Measurements from ENCODE around the genes RAPSN and OR4C3.

DNA sequence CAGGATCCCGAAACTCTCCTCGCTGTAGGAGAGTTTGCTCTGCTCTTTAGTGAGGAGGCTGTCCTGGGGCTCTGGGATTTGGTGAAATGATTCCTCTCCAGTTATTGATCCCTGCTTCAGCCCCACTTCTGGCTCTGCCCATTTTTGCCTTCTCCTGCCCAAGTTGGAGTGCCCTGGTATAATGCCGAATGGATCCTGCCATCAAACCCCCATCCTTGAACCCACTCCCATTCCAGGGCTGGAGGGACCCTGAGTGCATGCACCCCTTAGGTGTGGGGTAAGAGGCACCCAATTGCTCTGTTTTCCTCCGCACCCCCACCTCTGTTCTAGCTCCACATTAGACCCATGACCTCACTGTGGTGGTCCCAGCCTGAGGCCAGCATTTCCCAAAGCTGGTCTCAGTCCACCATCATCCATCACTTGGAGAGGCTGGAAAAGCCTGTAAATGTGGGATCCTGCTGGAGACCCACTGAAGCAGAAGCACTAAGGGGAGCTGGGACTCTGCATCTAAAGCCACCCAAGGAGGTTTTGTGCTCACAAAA is 11.9 kb upstream of the MYBPC3 start:
- PRO-cap, 4 experiments = no peak in any of the 4 experiments
- RAMPAGE, long total RNA, 2 experiments = no peak in any of the 2 experiments
- RRBS = no CpG with 5 or more reads among the region's 4 CpGs

DNA sequence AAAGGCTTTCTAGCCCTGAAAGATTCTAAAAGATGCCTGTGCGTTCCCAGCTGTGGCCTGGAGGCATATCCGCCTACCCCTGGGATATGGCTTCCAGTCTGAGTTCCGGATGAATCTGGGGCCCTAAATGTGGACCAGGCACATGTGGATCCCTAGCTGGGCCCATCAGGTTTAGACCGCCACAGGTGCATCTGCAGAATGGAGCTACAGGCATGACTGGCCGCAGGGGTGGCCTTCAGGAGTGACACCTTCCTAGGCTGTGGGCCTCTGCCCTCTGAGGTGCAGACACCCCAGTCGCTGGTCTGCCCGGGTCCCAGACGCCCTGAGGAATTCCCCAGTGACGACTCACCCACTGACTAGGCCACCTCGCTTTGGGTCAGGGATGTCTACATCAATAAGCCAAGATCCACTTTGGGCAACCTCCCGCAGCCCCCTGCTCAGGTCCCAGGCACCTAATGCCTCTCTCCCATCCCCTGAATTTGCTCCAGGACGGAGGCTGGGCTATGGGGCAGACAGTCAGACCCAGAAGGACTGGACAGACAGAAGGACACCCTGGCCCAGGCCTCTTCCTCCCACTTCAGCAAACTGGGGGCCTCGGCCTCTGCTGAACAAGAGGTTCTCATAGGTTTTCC is 3.9 kb downstream of the SPI1 start:
- PRO-cap, 4 experiments = no peak in any of the 4 experiments
- RAMPAGE, long total RNA, 2 experiments = no peak in any of the 2 experiments
- RRBS = no CpG with 5 or more reads among the region's 13 CpGs

DNA sequence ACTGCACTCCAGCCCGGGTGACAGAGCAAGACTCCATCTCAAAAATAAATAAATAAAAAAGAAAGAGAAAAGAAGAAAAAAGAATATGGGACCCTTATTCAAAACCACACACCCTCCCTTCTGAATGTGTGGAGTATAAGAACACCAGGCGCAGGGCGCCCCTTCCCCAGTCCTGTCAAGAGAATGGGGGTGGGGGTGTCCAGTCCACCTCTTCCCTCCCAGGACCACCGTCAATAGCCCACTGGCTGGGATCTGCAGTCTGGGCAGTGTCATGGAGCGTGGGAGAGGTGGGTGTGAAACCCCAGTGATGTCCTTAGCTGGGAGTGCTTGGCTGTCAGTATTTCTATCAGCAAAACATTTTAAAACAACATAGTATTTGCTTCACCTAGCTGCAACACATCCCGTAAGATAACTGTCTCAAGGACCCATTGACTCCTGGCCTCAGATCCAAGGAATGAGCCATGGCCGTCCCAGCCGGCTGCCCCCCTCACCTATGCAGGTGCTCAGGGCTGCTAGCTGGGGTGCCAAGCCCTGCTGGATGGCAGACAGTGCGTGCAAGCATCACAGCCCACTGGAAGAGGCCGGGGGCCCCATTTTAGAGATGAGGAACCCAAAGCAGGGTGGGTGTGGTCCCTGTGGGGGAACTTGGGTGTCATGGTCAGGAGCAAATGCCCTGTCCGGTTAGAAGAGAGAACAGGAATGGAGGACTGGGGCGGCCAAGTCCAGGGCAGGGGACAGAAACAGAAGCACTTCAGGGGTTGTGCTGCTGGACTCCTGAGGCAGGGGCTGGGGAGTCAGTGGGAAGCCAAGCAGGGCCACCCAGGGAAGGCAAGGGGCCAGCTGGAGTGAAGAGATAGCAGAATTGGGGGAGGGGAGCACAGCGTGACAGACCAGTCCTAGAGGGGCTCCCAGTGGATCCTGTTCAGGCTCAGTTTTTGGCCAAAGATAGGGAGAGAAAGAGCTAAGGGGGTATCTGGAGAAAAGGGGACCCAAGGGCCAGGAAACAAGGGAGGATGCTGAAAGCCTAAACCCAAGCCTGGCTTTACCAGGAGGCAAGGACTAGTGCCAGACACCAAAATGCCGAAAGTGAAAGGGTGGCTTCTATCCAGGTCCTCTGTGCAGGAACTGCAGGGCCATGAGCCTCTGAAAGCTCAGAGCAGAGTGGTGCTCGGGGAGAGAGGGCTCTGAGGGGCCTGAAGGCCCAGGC is 8.4 kb downstream of the PSMC3 start:
- PRO-cap, 4 experiments = peak in 1 of 4 experiments; most common plus-strand start position 690 of the sequence (in 1)
- RAMPAGE, long total RNA, 2 experiments = no peak in any of the 2 experiments
- RRBS = 43% methylated on average over 2 of the region's 15 CpGs

DNA sequence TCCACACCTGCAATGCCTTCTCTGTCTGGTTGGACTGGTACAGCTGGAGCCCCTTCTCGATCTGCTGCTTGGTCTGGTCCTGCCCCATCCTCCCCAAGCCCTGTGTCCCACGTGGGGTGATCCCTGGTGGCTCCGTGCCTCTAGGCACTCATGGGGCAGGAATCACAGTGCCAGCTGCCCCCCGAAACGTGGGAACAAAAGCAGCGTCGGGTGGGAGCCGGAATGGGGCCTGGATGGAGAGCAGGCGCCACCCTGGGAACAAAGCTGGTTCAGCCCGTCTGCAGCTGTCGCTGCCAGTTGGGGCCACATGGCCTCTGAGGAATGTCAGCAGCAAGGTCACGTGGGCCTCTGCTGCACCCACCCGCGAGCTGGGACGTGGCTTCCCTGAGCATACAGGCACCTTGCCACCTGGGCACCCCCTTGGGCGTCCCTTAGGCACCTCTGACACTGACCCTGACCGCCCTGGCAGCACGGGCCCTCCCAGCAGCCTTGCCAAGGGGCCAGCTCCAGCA is at the start of gene RAPSN:
TSS of gene RAPSN (minus strand) at position 260 of the 512 bp plus-strand sequence.
- PRO-cap, 4 experiments = no peak in any of the 4 experiments
- RAMPAGE, long total RNA, 2 experiments = no peak in any of the 2 experiments
- RRBS = no CpG with 5 or more reads among the region's 18 CpGs

- PRO-cap, 4 experiments = no peak in any of the 4 experiments
- RAMPAGE, long total RNA, 2 experiments = no peak in any of the 2 experiments
- RRBS = no CpG with 5 or more reads among the region's 2 CpGs
Observed at GRCh38 chr11:47532832-47533213, 20.1 kb downstream of the CELF1 start.

- PRO-cap, 4 experiments = peak in 1 of 4 experiments; most common plus-strand start chr11:47588159 (in 1); most common minus-strand start chr11:47588092 (in 1)
- RAMPAGE, long total RNA, 2 experiments = no peak in any of the 2 experiments
- RRBS = 38% methylated on average over 4 of the region's 22 CpGs
Observed at GRCh38 chr11:47587134-47588473, 1.1 kb downstream of the FAM180B start.

GRCh38 chr11:47589921-47590651 is 3.6 kb downstream of the FAM180B start:
- PRO-cap, 4 experiments = peak in 4 of 4 experiments; most common plus-strand start chr11:47590325 (in 3); most common minus-strand start chr11:47589996 (in 4)
- RAMPAGE, long total RNA, 2 experiments = start-site peak on the minus strand in 1 of 2 experiments, at chr11:47590207-47590215 at its widest, 29 reads per replicate
- RRBS = 8% methylated on average over 14 of the region's 115 CpGs

DNA sequence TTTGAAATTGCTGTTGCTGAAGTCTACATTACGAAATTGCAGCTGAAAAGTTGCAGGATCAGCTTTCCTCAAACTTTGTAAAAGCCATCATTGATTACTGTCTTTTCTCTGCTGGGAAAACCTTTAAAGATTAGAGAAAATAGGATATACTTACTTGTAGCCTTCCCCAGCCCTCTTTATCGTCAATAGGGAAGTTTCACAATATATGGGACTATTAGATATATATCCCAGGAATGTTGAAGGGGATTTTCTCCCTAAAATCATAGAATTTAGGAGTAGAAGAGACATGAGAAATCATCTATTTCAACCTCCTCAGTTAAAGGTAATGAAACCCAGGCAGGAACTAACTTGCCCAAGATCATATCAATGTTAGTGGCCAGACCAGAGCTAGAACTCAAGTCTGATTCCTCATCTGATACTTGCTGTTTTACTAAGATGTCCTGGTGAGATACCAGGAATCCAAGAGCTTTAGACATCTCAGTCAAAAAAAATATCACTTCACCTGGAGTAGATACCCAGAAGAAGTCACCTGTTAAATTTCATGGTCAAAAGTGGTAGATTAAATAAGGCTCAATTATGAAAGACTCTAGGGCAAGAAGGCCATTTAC is 10.5 kb upstream of the AGBL2 start:
- PRO-cap, 4 experiments = no peak in any of the 4 experiments
- RAMPAGE, long total RNA, 2 experiments = no peak in any of the 2 experiments
- RRBS = no CpG with 5 or more reads among the region's 2 CpGs

GRCh38 chr11:47754395-47754932 is 12.7 kb downstream of the FNBP4 start:
- PRO-cap, 4 experiments = no peak in any of the 4 experiments
- RAMPAGE, long total RNA, 2 experiments = no peak in any of the 2 experiments
- RRBS = no CpG with 5 or more reads among the region's 11 CpGs

DNA sequence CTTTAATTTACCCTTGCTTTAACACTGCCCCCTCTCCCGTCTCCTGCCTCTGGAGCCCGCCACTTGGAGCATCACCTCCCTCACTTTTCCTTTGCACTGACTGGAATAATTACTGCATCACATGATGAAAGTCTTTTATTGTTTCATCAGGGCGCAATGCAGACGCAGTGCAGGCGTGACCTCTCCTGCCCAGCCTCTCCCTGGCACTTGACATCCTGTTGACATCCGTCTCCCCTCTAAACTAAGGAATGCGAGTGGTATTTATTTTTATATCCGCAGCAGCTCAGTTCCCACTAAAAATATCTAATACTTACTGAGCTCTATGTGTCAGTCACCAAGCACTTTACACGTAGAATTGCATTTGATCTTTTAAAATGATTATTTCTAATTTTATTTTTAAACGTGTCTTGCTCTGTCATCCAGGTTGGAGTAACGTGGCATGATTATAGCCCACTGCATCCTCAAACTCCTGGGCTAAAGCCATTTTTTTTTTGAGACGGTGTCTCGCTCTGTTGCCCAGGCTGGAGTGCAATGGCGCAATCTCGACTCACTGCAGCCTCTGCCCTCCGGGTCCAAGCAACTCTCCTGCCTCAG is 1.3 kb upstream of the FNBP4 start:
- PRO-cap, 4 experiments = peak in 4 of 4 experiments; most common plus-strand start position 165 of the sequence (in 4); most common minus-strand start position 98 of the sequence (in 4)
- RAMPAGE, long total RNA, 2 experiments = no peak in any of the 2 experiments
- RRBS = no CpG with 5 or more reads among the region's 16 CpGs

DNA sequence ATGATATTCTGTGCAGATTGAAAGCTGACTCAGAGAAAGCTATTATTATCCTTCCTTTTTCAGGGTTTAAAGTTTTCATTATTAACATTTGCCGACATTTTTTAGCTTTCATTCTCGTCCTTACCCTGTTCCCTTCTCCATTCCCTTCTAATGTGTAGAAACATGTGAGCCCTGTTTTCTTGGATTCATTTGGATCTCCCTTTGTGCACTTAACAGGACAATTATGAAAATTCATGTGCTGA is 16.9 kb upstream of the NUP160 start:
- PRO-cap, 4 experiments = no peak in any of the 4 experiments
- RAMPAGE, long total RNA, 2 experiments = no peak in any of the 2 experiments
- RRBS = no CpG with 5 or more reads among the region's 2 CpGs

DNA sequence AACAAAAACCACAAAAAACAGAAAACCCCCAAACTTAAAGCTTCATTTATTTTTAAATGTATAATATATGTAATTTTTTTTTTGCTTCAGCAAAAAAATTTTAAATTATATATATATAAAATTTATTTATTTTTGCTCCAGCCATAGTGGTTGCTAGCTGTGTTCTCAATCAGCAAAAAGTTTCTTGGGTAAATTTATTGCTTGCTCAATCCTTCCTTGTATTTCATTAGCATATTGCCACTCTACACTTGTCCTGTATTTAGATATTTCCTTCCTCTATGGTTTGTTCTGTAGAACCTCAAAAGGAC is 2.2 kb downstream of the PTPRJ start:
- PRO-cap, 4 experiments = no peak in any of the 4 experiments
- RAMPAGE, long total RNA, 2 experiments = no peak in any of the 2 experiments

DNA sequence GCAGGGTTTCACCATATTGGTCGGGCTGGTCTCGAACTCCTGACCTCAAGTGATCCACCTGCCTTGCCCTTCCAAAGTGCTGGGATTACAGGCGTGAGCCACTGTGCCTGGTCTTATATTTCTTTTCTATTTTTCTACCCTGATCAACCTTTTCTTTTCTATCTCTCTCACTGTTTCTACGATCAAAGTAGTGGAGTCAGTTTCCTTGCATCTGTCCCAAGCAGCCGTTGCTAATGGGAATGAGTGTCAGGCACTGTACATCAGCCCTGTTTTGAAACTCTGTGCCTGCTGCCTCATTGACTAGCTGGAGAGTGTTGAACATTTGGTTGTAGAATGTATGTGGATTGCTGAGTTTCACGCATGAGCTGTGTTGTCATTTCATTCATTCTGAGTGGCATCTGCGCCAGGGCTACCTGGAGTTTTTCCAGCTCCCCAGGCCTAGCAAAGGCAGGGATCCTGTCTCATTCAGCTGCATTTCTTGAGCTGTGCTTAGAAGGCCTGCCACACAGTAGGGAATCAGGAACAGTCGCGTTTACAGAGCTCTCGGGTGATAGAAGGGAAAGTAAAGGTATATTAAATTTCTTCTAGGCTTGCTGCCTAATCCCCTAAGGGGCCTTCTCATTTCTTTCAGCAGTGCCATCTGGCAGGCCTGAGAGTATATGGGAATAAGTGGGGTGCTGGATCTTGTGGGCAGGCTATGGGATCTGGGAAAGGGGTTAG is 44.2 kb downstream of the PTPRJ start:
- PRO-cap, 4 experiments = no peak in any of the 4 experiments
- RAMPAGE, long total RNA, 2 experiments = no peak in any of the 2 experiments
- RRBS = no CpG with 5 or more reads among the region's 10 CpGs

DNA sequence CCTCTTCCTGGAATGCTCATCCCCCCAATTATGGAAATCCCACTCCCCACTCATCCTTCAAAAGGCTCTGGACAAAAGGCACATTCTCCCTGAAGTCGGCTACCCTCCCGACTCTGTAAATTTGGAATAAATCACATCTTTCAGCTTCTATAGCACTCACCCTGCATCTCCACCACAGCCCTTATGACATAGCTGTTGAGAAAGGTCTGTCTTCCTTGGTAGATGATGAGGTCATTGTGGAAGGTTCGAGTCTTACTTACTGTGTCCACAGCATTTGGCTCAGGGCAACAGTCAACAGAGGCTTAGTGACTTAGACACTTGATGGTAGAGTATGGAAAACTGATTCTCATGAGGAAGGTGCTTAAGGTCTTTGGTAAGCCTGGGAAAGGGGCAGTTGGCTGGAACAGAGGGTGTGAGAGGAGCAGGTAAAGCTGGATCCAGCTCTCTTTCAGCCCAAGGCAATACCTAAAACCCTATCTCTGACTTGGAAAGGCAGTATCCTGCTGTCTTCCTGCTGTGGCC is 45.6 kb downstream of the PTPRJ start:
- PRO-cap, 4 experiments = no peak in any of the 4 experiments
- RAMPAGE, long total RNA, 2 experiments = no peak in any of the 2 experiments
- RRBS = no CpG with 5 or more reads among the region's 3 CpGs

DNA sequence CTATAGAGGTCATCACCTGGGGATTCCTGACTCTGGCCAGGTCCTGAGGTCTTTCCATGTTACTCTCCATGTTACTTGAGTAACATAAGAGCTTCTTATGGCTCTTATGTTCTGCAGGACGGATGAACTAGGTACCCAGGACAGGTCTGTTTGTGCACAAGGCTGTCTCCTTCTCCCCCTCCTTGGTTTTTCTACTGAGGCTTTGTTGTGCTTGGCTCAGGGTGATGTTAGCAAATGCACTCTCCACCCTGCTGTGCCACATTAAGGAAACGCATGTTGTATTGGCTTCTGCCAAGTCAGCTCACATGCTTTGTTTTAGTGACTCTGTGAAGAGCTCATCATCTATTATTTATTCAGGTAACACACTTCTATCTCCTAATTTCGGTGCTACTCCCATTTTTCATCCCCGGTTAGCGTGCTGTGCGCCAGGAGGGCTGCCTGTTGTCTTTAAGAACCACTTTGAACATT is 108.3 kb downstream of the PTPRJ start:
- PRO-cap, 4 experiments = no peak in any of the 4 experiments
- RAMPAGE, long total RNA, 2 experiments = no peak in any of the 2 experiments
- RRBS = no CpG with 5 or more reads among the region's 6 CpGs

- PRO-cap, 4 experiments = no peak in any of the 4 experiments
- RAMPAGE, long total RNA, 2 experiments = no peak in any of the 2 experiments
- RRBS = no CpG with 5 or more reads among the region's 8 CpGs
Observed at GRCh38 chr11:48093406-48094311, 113.3 kb downstream of the PTPRJ start.

DNA sequence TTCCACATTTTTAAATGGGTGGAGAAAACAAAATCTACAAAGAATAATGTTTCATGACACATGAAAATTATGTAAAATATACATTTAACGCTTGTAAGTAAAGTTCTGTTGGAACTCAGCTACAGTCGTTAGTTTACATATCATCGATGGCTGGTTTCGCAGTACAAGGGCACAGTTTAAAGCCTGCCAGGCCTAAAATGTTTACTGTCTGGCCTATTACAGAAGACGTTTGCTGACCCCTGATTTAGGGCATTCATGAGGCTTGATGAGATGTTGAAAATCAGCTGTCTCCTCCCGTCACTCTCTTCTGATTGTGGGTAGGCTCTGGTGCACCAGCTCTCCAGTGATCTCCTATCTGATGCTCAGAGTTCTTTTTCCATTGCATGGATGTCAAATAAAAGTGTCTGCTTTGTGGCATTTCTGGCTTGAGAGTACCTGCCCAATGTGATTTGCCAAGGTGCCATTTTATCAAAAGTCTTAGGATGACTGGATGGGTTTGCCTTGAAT is 117.3 kb upstream of the OR4B1 start:
- PRO-cap, 4 experiments = no peak in any of the 4 experiments
- RAMPAGE, long total RNA, 2 experiments = no peak in any of the 2 experiments
- RRBS = no CpG with 5 or more reads among the region's 6 CpGs

GRCh38 chr11:48105388-48106030 is 111.1 kb upstream of the OR4B1 start:
- PRO-cap, 4 experiments = no peak in any of the 4 experiments
- RAMPAGE, long total RNA, 2 experiments = no peak in any of the 2 experiments
- RRBS = no CpG with 5 or more reads among the region's 8 CpGs

DNA sequence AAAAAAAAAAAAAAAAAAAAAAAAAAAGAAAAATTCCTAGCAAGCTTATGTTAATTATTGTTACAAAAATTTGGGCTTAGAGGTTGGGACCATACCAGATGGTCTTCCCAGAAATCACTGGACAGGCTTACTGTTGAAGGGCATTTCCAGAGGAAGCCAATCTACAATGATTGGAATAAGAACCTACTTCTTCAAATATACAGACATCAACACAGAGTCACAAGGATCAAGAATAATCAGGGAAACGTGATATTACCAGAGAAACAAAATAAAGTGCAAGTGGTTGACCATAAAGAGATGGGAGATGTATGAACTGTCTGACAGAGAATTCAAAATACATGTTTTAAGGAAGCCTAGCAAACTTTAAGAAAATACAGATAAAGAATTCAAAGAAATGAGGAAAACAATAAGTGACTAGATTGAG is 102.2 kb upstream of the OR4B1 start:
- PRO-cap, 4 experiments = no peak in any of the 4 experiments
- RAMPAGE, long total RNA, 2 experiments = no peak in any of the 2 experiments
- RRBS = no CpG with 5 or more reads among the region's 1 CpG

GRCh38 chr11:48324477-48325111 is at the start of gene OR4C3:
OR4C3 (plus strand) TSS chr11:48324920.
- PRO-cap, 4 experiments = no peak in any of the 4 experiments
- RAMPAGE, long total RNA, 2 experiments = no peak in any of the 2 experiments